Colonic mucosa (tissue), 1 donor: ENCODE measurements around a stretch of chr16.

GRCh38 chr16:68658250-68659119 lies 13.4 kb downstream of the CDH3 start:
- PRO-cap, result no peak

GRCh38 chr16:68744430-68745215 lies 7.5 kb downstream of the CDH1 start:
- PRO-cap, result bidirectional peak, plus-strand start at chr16:68745059, minus-strand start at chr16:68744851

DNA sequence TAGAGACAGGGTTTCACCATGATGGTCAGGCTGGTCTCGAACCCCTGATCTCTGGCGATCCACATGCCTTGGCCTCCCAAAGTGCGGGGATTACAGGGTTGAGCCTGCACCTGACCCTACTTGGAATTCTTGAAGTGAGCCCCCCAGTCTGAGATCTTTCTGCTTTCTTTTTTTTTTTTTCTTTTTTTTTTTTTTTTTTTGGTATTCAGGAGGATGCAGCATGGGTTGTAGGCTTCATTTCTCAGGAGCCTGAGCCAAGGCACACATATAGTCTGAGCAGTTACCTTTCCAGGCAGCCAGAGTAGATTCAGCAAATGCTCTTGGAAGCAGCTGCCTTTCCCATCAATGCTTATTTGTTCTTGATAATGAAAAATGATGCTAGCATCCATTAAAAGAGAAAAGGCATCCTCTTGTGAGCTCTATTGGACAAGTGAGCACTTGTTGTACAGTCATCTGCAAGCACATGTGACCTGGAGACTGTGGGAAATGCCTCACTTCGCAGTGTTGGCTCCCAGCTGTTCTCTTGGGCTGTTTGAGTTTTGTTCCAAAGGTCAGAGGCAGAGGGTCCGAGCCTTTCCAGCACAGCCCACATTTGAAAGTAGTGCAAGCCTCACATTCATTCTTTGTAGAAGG lies 49.4 kb downstream of the CDH1 start:
- PRO-cap, result no peak

DNA sequence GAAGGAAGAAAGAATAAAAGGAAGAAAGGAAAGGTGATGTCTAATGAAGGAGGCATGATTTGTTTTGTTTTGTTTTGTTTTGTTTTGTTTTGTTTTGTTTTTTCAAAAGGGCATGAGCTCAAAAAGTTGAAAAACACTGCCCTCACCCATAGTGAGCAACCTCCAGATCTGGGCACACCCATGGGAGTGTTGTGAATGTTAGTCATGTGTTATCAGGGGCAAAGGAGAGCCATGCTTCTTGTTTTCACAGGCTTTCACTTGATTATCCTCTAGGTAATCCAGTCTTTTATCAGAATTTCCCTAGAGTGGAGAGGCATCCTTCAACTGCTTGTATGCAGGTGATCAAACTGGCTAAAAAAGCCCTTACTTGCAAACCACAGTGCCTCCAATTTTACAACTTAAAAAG lies 80.4 kb downstream of the TANGO6 start:
- PRO-cap, result unidirectional peak, plus-strand start at position 292 of the sequence

DNA sequence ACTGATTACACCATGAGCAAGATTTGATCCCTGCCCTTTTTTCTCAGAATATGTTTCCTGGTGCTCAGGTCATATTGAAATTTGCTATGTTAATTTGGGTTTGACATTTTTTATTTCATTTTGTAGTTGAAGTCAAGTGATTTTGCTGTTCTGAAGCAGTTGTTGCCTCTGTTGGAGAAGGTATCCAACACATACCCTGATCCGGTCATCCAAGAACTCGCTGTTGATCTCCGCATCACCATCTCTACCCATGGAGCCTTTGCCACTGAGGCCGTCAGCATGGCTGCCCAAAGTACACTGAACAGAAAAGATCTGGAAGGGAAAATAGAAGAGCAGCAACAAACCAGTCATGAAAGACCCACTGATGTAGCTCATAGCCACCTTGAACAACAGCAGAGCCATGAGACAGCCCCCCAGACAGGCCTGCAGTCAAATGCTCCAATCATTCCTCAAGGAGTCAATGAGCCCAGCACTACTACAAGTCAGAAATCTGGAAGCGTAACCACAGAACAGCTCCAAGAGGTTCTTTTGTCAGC lies 84.2 kb downstream of the TANGO6 start:
- PRO-cap, result no peak

DNA sequence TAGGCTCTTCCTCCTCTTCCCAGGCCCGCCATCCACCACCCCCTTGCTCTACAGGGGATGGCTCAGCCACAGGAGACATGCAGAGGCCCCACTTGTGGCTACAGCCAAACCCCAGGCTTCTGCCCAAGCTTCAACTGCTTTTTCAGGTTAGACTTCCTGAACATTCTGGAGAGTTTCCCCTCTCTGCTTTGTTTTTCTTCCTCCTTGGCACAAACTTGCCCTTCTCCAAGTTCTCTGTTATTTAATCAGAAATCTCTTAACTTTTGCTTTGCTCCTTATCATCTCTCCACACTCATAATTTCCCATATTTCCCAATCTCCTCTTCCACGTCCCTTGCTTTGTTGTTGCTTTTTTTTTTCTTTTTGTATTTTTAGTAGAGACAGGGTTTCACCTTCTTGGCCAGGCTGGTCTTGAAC lies 18.2 kb upstream of the HAS3 start:
- PRO-cap, result no peak

DNA sequence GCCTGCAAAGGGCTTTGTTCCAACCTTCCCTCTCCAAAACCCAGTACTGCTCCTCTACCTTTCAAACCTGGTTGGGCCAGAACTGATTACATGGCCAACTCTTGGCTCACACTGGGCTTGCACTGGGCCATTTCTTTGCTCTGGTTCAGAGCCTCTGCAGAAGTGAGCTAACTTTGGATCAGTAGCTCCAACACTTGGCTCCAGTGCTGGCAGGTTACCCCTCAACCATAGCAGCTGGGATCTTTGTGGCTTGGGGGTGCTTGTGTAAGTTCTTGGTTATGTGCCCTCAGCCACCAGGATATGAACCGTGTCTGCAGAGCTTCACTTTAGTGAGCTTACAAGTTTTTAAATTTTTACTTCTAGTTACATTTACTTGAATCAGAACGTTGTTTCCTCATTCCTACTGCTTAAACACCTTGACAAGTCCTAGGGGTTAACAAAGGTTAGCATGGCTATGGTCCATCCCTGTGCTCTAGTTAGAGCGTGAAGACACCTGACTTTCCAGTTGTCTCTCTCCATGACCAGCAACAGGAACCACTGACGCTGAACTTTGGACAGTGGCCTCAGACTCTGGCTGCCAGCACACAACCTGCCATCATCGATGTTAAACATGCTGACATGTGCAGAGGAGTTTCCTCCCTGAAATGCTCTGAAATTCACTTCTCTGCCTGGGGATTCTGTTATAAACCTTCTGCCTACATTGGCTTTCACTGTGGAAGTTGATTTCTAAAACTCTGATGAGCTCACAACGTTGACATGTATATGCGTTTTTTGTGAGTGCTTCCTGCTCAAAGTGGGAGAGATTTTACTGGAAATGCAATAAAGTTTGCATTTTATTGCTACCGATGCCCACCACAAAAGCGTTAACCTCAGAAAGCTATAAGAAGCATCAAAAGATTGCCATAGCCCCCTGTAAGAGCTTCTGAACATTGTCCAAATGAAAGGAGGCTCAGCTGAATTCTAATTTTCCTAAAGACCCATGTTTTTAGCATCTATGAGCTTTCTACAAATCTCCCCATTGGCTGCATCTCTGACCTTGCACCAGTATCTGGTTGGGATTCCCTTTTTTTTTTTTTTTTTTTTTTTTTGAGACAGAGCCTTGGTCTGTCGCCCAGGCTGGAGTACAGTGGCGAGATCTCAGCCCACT lies 3.9 kb downstream of the PDF start:
- PRO-cap, result no peak

GRCh38 chr16:69366704-69367495 lies 15.3 kb upstream of the TMED6 start:
- PRO-cap, result no peak

DNA sequence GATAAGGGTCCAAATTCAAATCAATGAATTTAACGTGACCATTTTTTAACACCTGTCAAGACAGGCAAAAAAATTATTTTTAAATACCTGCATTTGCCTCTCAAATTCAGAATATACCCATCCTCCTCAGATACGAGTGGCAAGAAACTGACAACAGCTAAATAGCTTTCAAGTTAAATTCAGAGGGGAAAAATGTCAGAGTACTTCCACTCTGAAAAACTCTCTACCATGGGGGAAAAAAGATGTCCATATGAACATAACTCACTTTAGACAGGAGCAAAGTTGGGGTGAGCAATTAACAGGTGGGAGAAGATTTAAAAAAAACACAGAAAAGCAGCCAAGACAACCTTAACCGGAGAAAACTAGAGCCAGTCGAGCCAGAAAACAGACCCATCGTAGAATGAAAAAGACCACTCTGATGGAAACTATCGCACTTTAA lies 921 bp downstream of the TERF2 start:
- PRO-cap, result no peak

GRCh38 chr16:69402137-69402592 lies 16.4 kb upstream of the TERF2 start:
- PRO-cap, result unidirectional peak, plus-strand start at chr16:69402393

GRCh38 chr16:69474273-69474472 lies 49.8 kb downstream of the CYB5B start:
- PRO-cap, result no peak

DNA sequence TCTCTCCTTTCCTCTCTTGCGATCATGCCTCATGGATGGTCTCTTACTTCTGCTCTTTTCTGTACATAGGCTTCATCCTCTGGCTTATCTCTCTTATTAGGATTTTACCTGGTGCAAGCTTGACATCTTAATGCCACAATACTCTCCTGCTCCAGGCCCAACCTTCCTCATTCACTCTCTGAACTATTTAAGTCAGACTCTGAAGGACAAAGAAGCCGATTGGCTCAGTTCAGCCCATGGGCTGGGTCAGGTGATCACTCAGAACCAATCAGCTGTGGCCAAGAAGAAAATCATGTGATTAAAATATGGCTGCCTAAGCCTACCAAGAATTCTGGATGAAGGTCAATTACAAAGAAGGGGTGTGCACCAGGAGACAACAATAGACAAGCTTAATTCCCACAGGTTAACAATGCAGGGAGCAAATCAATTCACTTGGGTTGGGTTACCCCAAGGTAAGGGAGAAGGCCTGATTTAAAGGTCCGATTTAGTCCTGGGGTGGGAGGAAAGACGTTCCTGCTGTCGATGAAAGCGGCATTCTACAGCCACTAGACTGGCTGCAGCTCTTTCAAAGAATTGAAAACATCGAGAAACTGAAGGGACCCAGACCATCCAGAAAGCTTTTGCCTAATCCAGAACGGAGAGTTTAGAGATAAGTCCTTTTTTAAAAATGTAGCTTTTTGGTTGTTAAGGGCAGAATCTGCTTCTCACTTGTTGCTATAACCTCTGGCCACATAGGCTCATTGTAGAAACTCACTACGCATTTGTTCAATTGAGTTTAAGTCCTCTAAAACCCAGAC lies 42.9 kb upstream of the NFAT5 start:
- PRO-cap, result no peak

- PRO-cap, result no peak
Observed at GRCh38 chr16:69595754-69596245, 30.0 kb downstream of the NFAT5 start.

DNA sequence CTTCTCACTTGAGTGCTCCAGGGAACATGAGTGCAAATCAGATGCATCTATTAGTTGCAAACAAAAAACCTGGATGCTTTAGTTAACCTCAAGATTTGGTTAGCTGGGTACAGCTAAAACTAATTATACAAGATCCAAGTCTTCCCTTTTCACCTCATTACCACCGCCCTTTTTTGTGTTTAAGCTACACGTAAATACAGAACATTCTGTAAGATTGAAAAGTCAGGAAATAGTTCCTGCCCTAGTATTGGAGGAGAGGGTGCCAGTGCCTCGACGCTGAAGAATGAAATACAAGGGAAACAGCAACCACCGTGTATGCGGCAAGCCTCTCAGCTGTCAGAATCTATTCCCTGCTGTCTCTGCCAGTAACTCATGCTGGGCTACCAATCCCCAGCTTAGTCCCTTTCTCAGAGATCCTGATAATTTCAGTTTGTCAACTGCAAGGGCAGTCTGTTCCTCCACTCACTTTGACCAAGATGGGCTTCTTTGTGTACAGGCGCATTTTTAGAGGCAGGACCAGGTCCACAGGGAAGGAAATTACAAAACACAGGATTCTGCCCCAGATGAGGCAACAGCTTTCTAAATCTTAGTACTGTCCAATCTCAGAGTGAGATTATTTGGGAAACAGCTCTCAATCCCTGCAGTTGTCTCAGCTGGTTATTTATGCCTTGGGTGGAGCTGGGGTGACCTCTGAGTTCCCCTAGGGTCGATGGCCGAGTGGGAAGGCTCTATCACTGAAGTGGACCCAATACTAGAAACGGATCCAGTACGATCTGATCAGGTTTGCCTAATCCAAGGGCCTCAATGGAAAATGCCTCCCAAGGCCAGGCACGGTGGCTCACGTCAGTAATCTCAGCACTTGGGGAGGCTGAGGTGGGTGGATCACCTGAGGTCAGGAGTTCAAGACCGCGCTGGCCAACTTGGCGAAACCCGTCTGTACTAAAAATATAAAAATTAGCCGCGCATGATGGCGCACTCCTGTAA lies 1.3 kb downstream of the NQO1 start:
- PRO-cap, result no peak

- PRO-cap, result unidirectional peak, plus-strand start at chr16:69742178
Observed at GRCh38 chr16:69741638-69742450, 12.9 kb downstream of the NOB1 start.

DNA sequence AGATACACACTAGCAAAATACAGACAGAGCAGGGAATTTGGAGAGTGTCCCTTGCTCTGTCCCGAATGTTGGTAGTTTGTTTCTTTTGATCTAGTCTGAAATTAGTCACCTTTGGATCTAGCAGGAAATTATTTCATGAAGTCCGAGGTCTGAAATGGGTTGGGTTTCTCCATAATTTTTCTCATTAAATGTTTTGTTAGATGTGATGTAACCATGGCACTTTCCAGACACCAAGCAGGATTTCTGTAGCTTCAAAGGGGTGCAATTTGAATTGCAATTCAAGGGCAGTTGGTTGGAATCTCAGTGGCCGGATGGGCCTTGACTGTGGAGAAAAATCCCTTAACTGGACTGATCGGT lies 78.5 kb downstream of the WWP2 start:
- PRO-cap, result no peak

GRCh38 chr16:70250811-70251032 lies 1.0 kb downstream of the EXOSC6 start:
- PRO-cap, result no peak

GRCh38 chr16:70394768-70395435 lies 44.0 kb downstream of the ST3GAL2 start:
- PRO-cap, result no peak

DNA sequence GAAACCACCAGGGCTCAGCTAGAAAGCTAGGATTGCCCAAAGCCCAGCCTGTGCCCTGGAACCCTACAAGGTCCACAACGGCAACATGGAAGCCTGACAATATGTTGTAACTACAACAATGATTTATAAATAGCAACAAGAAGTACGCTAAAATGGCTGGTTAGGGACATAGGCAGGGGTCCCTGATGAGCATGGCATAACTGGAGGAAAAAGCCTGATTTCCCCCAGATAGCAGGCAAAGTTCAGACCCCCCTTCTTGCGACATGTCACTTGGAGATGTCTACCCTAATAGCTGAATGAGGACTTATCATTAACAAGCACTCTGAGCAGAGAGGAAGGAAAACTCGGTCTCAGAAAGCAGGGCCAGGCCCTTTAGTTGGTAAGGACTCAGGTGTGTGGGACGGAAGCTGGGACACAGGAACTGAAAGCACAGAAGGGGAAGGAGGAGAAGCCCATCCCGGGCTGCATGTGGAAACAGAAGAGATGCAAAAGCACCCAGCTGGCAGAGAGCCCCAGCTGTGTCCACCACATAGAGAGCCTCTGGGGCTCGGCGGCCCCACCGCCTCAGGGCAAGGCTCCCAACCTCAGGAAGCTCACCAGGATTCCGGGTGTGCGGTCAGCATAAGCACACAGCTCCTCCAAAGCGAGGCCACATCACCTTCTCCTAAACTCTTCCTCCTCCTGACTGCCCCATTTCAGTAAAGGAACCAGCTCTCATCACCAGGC lies 6.3 kb downstream of the ST3GAL2 start:
- PRO-cap, result no peak

- PRO-cap, result no peak
Observed at GRCh38 chr16:70478876-70479829, 24.8 kb downstream of the FCSK start.